Kidney epithelial cell (primary cell): ENCODE measurements around a stretch of chr20.

- RAMPAGE, long total RNA, result no peak
- RRBS, result no CpG with 5 or more reads among the region's 9 CpGs
Observed at GRCh38 chr20:38073067-38074114, 39.8 kb downstream of the RPRD1B start.

- RAMPAGE, long total RNA, result no peak
- RRBS, result no CpG with 5 or more reads among the region's 5 CpGs
Observed at GRCh38 chr20:38085338-38085696, 51.8 kb downstream of the RPRD1B start.

- RAMPAGE, long total RNA, result no peak
- RRBS, result no CpG with 5 or more reads among the region's 2 CpGs
Observed at GRCh38 chr20:38094147-38094885, 60.8 kb downstream of the RPRD1B start.

GRCh38 chr20:38135528-38135802 lies 29.6 kb downstream of the TGM2 start:
- RAMPAGE, long total RNA, result no peak
- RRBS, result 81% methylated on average over 3 of the region's 10 CpGs

GRCh38 chr20:38143124-38143703 lies 21.9 kb downstream of the TGM2 start:
- RAMPAGE, long total RNA, result no peak
- RRBS, result no CpG with 5 or more reads among the region's 10 CpGs

GRCh38 chr20:38152022-38153356 lies 12.6 kb downstream of the TGM2 start:
- RAMPAGE, long total RNA, result no peak
- RRBS, result 3% methylated on average over 10 of the region's 34 CpGs

GRCh38 chr20:38155686-38156254 lies 9.3 kb downstream of the TGM2 start:
- RAMPAGE, long total RNA, result no peak
- RRBS, result no CpG with 5 or more reads among the region's 14 CpGs

GRCh38 chr20:38158592-38159386 lies 6.3 kb downstream of the TGM2 start:
- RAMPAGE, long total RNA, result no peak
- RRBS, result 46% methylated on average over 7 of the region's 16 CpGs

GRCh38 chr20:38168833-38169319 lies 3.8 kb upstream of the TGM2 start:
- RAMPAGE, long total RNA, result no peak
- RRBS, result no CpG with 5 or more reads among the region's 4 CpGs

DNA sequence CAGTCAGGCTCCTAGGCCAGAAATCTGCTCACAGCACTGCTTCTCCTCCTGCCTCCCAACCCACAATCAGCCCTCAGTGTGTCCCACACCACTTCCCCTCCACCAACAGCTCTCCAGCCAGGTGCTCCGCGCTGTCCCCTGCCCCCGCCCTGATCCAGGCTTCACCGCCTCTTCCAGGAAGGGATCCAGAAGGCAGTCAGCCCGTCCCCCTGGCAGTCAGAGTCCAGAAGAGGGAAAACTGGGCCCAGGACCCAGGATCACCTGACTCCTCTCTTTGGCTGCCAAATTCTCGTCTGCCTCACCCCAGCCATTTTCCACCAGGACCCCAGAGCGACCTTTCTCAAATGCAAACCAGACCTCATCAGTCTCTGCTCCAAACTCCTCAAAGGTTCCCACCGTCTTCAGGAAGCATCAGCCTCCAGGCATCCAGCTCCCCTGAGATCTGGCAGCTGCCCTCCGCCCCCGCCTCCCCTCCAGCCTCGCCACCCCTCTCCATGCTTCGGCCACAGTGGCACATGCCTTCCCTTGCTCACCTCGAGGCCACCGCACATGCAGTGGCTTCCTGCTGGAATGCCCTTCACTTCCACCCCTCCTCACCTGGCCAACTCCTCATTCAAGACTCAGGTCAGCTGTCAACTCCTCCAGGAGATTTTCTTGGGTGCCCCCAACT lies 13.6 kb downstream of the KIAA1755 start:
- RAMPAGE, long total RNA, result no peak
- RRBS, result no CpG with 5 or more reads among the region's 14 CpGs

- RAMPAGE, long total RNA, result no peak
- RRBS, result no CpG with 5 or more reads among the region's 15 CpGs
Observed at GRCh38 chr20:38298602-38299406, 5.2 kb upstream of the BPI start.

DNA sequence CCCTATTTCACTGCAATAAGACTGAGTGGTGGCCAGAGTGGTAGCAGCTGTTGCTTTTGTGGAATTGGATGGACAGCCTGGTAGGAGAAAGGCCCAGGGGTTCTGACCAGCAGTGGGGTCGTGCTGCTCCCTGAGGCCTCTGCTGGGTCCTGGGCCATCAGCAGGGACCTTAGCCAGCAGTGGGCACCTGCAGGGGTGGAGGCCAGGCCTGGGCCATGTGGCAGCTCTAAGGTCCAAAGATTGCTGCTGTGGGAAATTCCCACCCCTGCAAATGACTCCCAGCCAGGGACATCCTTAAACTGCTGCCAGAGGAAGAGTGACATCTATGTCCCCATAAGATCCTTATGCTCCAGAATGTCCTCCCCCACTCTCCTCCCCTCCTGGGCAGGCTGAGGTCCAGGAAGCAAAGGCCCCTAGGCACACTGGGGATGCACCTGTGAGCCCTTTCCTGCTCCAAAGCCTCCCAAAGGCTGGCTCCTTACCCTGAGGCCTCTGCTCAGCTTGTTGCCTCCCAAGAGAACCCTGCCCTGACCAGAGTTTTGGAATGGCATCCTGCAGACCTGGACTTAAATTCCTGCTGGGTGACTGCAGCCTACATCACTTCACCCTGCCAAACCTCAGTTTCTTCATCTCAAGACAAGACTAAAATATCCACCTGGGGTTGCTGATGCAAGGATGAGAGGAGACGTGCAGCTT lies 2.3 kb upstream of the LBP start:
- RAMPAGE, long total RNA, result no peak
- RRBS, result no CpG with 5 or more reads among the region's 2 CpGs

DNA sequence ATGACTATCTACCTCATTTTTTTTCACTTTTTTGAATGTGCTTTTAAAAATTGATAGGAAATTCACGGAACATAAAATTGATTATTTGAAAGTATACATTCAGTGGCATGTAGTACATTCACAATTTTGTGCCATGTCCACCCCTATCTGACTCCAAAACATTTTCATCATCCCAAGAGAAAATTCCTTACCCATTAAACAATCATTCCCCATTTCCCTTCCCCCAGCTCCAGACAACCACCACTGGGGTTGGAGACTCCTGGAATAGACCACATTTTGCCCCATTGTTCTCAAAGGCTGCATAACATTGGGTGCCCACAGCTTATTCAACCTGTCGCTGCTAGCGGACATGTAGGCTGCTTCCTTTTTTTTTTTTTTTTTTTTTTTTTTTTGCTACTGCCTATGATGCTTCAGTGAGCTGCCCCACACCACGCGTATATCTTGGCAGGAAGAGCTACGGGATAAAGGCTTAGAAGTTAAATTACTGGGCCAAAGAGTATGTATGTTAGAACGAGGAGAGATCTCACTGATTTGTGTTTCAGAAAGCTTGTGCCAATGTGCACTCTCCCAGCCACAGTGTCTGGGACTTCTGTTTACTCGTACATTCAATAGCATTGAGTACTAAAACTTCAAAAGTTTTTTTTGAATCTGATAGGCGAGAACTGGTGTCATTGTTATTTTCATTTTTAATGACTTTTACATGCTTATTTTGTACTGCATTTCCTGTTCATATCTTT lies 7.0 kb downstream of the LBP start:
- RAMPAGE, long total RNA, result no peak
- RRBS, result no CpG with 5 or more reads among the region's 9 CpGs

DNA sequence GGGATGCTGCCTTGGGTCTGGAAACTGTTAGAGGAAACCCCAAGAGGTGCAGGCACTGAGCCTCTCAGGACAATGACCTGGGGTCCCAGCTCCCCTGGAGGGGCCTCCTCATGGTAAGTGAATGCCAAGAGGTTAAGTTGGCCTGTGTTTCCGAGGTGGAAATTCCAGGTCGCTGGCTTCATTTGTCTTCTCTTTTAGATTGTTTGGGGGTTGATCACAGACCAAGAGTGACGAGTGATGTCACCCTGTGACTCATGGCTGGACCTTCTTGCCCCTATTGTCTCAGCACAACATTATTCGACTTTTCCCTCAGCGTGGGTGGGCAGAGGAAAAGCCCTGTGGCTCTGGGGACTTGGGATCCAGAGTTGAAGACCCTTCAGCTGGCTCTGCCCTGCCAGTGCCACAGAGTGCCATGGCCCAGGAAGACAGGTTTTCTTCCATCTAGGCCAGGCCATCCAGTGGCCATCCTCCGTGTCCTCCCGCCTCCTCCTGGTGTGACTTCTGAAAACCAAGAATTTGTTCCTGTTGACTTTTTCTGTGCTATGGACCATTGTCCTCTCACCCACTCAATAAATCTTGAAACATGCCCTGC lies 22.2 kb upstream of the RALGAPB start:
- RAMPAGE, long total RNA, result no peak
- RRBS, result no CpG with 5 or more reads among the region's 7 CpGs

- RAMPAGE, long total RNA, result no peak
- RRBS, result no CpG with 5 or more reads among the region's 8 CpGs
Observed at GRCh38 chr20:38833445-38834177, 28.1 kb downstream of the PPP1R16B start.

DNA sequence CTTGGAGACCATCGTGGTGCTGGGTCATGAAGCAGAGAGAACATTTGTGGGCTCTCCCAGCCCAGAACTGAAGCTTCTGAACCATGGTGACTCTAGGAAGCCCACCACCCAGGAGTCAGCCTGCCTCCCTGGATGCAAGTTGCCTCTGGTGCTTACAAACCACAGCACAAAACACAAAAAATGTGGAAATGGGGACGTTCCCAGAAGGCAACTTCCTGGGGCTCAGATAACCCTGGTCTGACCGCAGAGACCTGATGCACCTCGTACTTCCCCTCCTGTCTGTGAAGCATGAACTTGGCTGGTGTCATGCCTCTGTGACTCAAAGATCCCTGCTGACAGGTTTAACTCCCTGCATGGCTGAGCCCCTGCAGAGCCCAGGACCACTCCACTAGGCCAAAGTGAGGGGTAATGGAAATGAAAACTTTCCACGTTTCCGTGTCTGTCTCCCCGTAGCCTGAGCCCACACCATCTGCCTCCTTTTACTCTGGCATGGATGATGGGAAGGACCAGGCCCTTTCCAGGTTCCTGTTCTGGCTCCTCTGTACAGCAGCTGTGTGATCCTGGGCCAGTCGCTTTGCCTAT lies 57.6 kb downstream of the PPP1R16B start:
- RAMPAGE, long total RNA, result no peak
- RRBS, result no CpG with 5 or more reads among the region's 8 CpGs

DNA sequence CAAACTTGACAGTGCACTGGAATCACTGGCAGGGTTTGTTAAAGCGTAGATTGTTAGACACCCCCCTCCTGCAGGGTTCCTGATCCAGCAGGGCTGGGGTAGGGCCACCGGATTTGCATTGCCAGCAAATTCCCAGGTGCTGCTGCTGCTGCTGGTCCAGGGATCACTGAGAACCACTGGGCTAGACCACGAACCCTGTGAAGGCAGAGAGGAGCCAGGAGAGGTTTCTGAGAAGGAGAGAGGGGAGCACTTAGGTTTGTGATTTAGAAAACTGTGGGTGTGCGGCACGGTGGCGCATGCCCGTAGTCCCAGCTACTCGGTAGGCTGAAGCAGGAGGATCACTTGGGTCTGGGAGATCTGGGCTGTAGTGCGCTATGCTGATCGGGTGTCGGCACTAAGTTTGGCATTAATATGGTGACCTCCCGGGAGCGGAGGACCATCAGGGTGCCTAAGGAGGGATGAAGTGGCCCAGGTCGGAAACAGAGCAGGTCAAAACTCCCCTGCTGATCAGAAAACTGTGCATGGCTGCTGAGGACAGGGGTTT lies 53.7 kb upstream of the FAM83D start:
- RAMPAGE, long total RNA, result no peak
- RRBS, result no CpG with 5 or more reads among the region's 14 CpGs

DNA sequence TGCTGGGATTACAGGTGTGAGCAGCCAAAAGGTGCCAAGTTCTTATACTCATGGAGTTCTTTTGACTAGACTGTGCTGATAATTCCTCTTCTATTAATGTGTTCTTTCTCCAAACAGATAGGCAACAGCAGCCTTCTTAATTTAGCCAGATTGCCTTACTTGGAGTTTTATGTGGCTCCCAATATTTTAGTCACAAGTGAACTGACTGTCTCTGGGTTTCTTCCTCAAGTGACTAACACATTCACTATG lies 8.0 kb downstream of the DHX35 start:
- RAMPAGE, long total RNA, result no peak

GRCh38 chr20:39299996-39300278 lies 337.8 kb downstream of the DHX35 start:
- RAMPAGE, long total RNA, result no peak
- RRBS, result no CpG with 5 or more reads among the region's 3 CpGs

- RAMPAGE, long total RNA, result no peak
- RRBS, result no CpG with 5 or more reads among the region's 2 CpGs
Observed at GRCh38 chr20:39886761-39887108, 802.3 kb downstream of the MAFB start.